M059J (cell line): ENCODE measurements around the genes B3GALT4, ZBTB22 and BAK1.

DNA sequence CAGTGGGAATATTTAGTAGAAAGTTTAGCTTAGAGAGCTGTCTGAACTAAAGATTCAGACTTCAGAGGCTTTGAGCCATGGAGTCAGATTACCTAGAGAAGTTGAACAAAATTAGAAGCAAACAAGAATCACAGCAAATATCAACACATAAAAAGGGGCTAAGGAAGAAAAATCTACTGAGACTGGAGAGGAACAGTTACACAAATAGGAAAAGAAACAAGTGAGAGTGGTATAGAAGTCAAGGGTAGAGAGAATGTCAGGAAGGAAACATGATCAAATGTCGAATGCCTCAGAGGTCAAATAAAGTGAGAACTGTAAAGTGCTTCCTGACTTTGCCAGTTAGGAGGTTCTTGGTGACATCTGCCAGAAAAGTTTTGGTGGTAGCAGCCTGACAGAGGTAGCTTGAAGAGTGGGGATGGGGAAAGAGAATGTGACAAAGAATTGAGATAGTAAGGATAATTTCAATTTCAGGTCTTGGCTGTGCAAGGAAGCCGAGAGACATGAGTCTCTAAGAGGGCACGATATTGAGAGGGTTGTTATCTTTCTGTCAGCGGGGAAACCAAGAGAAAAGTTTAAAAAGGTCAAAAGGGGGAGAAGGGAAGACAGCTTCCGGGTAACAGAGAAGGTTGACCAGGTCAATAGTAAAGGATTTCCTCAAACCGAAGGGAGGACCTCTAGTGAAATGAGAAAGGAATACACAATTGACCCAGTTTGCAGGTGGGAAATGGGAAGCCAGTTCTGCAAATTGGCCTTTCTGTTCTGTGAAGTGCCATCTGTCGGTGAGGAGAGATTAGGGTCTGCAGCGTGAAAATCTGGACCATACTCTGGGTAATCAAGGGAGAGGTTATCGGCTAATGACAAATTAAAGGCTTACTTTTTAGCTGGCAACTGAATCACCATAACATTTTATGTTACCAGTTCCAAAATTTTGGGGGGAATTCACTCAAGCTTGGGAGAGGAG lies 1.1 kb upstream of the BRD2 start:
- RAMPAGE, long total RNA, result no peak

DNA sequence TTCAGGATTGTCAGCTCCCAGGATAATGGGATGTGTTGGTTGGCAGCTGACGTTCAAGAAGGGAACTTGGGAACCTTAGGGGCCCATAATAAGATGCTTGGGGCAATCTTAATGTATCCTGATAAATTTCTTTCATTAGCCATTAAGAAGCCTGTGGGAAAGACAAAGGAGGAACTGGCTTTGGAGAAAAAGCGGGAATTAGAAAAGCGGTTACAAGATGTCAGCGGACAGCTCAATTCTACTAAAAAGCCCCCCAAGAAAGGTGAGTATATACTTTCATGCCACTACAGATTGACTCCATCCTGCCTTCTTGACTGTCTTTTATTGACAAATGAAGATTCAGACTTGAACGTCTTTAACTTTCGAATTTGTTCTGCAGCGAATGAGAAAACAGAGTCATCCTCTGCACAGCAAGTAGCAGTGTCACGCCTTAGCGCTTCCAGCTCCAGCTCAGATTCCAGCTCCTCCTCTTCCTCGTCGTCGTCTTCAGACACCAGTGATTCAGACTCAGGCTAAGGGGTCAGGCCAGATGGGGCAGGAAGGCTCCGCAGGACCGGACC lies 11.9 kb downstream of the BRD2 start:
- RAMPAGE, long total RNA, result no peak

GRCh38 chr6:33015259-33015726 lies 5.9 kb upstream of the HLA-DOA start:
- RAMPAGE, long total RNA, result no peak

- RAMPAGE, long total RNA, result no peak
Observed at GRCh38 chr6:33088786-33089235, 13.0 kb downstream of the HLA-DPB1 start.

DNA sequence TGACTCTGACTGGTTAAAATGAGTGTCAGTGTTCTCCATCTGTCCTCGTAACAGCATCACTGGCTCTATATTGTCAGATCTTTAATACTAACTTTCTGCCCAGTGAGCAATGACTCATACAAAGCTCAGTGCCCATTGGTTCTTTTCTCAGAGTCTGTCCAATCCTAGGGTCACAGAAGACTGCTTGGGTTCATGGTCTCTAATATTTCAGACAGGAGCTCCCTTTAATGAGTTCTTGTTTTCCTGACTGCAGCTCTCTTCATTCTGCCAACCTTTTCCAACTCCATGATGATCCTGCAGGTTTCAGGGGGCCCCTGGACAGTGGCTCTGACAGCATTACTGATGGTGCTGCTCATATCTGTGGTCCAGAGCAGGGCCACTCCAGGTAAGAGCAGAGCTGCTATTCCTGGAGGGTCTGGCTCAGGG lies 36.5 kb downstream of the HLA-DPB1 start:
- RAMPAGE, long total RNA, result no peak

DNA sequence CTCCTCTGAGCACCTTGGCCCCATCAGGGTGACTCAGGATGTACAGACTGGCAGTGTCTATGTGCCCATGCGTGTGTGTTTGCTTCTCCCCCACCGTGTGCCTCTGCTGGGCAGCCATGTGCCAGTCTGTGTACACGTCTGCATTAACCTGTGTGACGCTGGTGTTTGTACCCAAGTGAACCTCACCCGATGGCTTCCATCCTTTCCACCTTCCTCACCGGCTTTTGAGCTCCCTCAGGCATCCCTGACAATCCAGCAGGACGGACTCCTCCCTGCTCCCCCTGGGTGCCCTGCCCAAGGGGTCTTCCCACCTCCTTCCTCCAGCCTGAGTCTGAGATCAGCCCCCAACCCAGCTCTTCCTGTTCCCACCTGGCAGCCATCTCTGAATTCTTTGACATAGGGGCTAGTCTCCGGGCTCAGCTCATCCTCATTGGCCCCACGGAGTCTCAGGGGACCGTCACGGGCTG lies 28.3 kb downstream of the COL11A2 start:
- RAMPAGE, long total RNA, result no peak

DNA sequence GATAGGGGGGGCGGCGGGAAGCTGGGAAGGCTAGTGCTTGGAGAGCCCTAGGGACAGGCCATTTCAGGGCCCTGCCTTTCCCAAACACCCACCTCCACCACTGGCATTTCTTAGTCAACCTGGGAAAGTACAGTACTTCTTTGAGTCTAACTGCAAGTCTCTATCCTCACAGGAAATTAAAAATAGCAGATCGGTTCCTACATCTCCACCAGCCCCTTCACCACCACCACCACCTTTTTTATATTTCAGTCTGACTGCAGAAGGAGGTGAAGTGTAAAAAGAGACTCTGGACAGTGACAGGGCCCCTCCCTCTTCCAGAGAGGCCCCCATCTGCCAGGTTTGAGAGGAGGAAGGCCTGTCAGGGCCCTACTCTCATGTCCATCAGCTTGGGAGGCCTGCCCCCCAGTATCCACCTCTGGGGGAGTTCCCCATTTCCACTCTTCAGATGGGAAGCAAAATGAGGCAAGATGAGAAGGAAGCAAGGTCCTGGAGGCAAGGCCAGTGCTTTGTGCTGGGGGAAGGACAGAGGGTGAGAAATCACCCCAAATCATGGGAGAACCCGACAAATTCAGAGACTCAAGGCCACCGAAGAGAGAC lies 1.7 kb upstream of the COL11A2 start:
- RAMPAGE, long total RNA, result no peak

DNA sequence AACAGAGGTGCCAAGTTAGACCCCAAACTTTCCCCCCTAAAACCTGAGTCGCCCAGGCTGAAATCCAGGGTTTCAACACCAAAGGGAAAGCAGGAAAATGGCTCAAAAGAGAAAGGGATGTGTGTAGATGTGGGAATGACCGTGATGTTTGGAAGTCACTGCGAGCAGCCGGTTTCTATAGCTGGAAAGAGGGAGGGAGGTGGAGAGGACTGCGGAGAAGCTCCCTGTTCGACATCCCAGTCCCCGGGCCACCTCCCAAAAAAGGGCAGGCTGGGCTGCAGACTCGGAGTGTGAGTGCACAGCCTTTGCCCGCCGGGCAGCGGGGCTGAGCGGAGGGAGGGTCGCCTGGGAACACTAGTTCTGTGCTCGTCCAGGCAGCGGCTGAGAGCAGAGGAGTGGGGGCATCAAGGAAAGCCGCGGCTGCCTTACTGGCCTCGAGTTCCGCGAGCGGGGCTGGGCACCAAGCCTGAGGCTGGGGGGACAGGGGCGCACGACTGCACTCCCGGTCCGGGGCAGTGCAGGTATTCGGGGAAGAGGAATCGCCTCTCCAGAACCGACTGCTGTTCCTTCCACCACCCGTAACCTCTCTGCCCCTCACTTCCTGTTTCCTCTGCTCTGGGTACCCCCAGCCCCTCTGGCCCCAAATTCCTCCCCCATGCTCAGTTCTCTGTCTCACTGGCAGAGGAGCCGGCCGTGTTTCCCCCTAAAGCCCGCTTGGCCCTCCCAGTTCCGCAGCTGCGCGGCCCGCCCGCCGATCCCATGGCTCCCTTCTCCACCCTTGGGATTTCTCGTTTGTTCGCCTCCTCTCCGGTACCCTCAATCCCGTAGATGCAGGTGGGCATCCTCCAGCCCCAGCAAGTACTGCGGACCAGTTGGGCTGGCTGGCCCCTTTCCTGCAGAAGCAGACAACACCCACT lies 4.9 kb downstream of the RING1 start:
- RAMPAGE, long total RNA, result no peak

- RAMPAGE, long total RNA, result no peak
Observed at GRCh38 chr6:33250288-33251051, 21.2 kb downstream of the VPS52 start.

DNA sequence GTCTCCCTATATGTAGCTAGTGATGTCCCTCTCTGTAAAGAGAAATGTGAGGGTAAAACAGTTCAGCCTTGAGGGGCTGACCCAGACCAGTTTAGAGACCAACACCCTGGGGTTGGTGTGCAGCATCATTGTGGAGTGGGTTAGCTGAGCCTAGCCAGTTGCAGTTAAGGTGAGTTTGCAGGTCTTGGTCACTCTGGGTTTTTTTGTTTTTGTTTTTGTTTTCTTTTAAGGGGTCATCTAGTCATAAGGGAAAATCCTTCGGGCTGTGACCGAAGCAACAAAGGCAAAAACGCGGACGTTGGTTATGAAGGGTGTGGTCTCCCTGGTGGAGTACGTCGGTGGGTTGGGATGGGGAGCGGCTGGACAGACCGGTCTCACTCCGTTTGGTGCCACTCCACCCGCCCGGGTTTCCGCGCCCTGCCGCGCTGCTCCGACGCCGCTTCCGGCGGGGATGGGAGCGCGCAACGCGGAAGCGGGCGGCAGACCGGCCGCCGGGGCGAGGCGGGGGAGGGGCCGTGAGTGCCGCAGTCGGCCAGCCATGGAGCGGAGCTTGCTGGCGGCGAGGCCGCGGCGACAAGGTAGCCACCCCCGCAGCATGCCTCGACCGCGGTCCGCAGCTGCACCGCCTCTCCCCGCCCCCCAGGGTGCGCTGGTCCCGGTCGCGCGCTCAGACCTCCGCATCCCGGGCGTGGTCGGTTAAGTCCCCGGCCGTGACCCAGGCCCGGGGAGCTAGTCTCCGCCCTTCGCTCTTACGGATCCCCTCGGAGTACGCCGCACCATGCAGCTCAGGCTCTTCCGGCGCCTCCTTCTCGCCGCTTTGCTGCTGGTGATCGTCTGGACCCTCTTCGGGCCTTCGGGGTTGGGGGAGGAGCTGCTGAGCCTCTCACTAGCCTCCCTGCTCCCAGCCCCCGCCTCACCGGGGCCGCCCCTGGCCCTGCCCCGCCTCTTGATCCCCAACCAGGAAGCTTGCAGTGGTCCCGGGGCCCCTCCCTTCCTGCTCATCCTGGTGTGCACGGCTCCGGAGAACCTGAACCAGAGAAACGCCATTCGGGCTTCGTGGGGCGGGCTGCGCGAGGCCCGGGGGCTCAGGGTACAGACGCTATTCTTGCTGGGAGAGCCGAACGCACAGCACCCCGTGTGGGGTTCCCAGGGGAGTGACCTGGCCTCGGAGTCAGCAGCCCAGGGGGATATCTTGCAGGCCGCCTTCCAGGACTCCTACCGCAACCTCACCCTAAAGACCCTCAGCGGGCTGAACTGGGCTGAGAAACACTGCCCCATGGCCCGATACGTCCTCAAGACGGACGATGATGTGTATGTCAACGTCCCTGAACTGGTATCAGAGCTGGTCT lies at the start of gene B3GALT4:
TSS of gene B3GALT4 (plus strand) at position 482 of the 1,349 bp plus-strand sequence.
- RAMPAGE, long total RNA, result no peak

DNA sequence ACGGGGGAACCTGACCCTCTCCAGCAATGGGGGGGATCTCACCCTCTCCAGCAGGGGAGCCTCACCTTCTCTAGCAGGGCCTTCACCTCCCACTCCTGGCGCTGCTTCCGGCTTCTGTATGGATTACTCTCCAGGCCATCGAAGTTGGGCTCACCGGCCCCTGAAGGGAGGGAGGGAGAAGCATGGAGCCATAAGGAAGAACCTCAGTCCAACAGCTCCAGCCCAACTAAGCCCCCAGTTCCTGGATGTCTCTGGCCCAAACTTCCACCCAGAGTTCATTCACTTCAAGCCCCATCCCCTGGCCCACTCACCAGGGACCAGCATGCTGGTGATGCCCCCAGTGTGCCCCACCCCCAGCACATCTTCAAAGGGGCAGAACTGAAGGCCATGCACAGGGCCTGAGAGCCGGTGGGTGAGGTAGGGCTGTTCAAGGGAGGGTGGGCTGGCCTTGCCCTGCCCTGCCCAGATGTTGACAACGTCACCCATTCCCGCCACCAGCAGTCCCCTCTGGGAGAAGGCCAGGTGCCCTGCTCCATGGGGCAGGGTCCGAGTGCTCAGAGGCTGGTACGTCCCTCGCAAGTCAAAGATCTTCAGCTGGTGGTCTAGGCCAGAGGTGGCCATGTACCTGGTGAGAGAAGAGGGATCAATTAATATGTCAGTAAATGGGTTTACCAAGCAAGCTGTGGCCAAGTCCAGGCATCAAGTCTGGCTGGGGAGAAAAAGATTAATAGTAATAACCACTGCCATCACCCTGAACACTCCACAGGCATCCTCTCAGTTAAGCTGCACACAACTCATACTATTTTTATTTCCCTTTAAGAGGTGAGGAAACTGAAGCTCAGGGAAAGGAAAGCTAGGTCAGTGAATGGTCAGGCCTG lies 3.7 kb downstream of the B3GALT4 start:
- RAMPAGE, long total RNA, result no peak

DNA sequence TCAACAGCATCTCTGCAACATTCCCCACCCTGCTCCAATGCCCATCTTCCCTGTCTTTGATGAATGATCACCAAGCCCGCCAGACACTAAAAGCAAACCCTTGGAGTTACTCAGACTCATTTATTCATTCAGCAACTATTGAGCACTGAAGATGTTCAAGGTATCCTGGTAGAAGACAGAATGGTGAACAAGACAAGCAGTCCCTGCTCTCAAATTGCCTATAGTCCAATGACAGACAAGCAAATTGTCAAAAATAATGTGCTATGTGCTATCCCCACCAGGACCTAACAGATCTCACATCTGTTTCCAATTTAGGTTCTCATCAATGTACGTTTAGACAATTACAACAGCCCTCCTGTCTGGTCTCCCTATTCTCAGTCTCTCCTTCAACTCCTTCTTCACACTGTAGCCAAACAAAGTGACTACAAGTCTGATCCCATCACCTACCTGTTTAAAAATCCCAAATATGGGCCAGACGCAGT lies 7.5 kb upstream of the RGL2 start:
- RAMPAGE, long total RNA, result no peak

DNA sequence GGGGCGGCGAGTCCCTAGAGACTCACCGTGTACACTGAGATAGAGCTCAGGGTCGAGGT lies 381 bp downstream of the TAPBP start:
- RAMPAGE, long total RNA, result no peak

DNA sequence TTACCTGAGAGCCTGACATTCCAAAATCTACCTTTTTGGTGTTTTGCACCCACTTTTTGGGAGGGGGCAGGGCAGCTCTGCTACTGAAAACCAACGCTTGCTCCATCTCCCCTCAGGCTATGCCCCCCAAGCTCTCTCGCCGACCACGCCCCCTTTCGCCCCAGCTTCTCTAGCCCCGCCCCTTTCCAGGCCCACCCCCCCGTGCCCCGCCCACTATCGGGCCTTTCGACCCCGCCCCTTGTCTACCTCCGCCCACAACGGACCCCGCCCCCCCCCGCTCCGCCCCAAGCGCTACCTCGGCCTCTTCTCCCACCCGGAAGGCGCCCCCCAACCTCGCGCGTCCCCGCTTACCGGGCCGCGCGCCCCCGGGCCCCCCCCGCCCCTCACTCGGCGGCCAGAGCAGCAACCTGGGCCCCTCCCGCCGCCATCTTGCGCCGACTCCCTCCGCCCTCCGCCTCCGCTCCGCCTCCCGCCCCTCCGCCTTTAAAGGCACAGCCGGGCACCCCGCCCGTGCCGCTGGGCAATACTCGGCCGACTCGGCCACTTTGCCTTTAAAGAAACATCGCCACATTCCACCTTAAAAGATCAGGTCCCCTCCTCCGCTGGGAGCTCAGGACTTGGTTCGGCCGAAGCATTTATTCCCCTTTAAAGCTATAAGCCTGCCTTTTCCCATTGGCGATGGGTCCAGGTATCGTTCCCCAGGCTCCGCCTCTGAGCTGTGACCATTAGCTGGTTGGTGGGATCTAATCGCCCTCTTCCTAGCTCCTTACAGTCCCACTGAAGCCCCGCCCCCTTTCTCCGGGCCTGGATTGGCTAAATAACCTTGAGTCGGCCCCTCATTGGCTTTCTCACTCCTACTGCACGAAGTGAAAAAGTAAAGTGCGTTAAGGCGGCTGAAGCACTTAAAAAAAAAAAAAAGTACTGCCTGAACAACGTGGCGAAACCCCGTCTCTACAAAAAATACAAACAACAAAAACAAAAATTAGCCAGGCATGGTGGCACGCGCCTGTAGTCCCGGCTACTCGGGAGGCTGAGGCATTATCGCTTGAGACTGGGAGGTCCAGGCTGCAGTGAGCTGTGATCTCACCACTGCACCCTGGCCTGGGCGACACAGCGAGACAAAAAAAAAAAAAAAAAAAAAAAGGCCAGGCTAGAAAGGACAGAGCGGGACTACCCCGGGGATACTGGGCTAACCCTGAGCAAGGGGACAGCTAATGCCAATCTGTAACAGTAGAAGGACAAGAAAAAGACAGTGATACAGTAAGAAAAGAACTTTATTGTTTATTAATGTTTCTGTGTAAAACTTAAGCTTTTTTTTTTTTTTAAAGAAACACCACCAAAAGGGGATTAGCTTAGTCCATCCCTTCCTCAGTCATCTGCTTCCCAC lies at the start of gene ZBTB22:
TSS of gene ZBTB22 (minus strand) at position 443 of the 1,387 bp plus-strand sequence.
- RAMPAGE, long total RNA, result no peak

DNA sequence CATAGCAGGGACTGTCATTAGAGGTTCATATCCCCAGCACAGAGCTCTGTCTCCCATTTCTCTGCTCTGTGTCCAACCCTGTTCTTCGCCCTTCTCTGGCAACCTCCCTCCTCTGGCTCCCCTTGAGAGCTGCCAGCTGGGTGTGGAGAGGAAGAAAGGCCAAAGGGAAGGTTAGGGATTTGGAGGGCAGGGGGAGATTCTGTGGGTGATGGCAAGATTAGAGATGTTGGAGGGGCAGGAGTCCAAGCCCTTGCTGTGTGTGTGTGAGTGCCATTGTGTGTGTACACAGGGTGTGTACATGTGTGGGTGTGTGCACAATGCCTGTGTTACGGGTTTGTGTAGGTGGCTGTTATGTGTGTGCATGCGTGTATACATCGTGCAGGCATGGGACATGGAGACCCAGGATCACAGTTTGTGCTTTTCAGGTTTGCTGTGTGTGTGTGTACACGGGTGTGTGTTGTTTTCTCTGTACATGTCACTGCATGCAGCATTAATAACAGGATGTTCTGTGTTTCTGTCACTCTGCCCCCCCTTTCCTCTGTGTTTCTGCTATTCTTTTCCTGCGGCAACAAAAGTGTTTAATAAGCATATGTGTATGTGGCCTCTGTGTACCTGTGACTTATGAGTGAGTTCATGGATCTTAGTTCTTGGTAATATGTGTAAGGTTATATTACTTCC lies 9.6 kb downstream of the SYNGAP1 start:
- RAMPAGE, long total RNA, result no peak

- RAMPAGE, long total RNA, result no peak
Observed at GRCh38 chr6:33488289-33488733, 33.9 kb downstream of the ZBTB9 start.

DNA sequence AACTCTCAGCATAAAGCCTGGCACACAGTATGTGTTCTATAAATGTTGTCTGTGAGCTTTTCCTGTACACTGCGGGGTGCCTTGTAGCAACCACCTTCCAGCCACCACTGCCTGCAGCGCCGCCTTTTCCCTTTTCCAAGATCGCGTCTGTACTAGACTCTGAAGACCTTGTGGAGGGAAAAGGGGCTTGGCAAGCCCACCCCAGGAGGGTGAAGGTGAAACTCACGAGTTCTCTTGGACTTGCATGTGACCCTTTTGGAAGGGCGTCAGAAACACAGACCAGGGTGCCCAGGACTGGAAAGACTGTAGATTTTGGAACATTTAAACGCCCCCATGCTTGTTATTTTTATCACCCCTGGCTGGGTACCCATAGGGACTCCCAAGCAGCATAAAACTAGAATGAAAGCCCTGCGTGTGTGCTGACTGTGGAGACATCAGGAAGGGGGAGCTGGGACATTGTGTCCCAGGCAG lies 8.4 kb downstream of the BAK1 start:
- RAMPAGE, long total RNA, result no peak

GRCh38 chr6:33579874-33580700 lies at the start of gene BAK1:
BAK1 (minus strand) TSS chr6:33580276.
- RAMPAGE, long total RNA, result start-site peak on the minus strand at chr6:33580177-33580259, 77 and 30 reads in 2 replicates

DNA sequence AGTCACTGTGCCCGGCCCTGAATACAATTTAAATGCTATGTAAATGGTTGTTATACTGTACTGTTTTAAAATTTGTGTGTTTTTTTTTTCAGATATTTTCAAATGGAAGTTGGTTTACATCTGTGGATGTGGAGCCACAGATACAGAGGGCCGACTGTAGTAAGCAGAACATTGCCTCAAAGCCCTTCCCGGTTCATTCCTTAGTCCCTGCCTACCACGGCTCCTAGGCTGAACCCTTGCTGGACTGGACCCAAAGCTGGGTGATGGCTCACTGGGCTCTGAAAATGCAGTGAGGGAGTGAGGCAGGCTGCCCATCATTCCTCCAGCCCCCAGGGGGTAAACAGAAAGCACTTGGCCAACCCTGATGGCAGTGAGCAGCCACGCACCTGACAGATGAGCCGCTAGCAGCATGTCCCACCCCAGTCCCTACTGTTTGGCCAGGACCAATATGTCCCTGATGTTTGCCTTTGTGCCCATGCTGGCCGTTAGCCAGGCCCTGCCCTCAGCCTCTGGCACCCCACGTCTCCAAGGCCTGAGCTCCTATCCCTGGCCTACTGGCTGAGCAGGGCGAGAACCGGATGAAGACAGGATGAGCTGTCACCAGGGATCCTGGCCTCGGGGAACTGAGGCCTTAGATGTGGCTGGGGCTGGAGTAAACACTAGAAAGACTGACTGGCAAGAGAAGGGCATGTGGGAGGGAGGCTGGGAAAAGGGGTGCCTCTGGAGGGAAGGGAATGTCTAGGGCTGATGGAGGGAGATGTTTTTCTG lies 19.4 kb upstream of the BAK1 start:
- RAMPAGE, long total RNA, result no peak

DNA sequence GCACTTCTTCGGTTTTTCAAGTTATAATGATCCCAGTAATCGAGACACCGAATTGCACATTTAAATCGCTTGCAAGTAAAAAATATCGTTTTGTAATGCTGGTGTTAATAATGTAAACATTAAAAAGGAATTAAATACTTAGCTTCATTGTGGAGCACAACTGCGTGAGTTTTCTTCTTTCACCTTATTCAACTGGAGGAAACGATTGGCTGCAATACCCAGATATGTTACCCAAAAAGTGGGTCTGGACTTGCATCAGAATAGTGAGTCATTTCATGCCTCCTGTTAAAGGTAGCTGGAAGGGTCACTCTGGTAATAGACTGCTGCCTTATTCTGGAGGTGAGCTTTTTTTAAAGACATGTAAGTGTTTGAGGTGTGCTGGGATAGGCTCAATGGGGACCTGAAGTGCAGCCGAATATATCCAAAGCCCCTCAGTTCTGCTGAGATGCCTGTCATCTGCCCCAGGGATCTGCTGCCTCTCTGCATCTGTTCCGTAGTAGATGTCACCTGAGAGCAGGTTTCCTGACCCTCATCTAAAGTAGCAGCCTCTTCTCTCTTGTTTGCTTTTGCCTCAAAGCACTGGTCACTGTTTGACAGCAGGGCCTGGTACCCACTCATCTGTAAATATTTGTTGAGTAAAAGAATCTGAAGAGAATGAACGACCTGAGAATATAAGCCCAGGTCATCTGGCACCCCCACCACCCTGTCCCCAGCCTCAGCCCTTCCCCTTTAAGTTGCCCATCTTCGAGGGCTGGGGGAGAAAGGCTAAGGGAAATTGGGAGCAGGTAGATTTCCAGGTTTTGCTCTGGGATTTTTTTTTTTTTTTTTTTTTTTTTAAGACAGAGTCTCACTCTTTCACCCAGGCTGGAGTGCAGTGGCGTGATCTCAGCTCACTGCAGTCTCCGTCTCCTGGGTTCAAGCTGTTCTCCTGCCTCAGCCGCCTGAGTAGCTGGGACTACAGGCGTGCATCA lies 5.6 kb upstream of the UQCC2 start:
- RAMPAGE, long total RNA, result no peak